Hair follicular keratinocyte (primary cell): ENCODE measurements around a stretch of chr15.

- RAMPAGE, long total RNA: no peak
Measured at GRCh38 chr15:93422411-93422856, 333.4 kb upstream of the RGMA start.

DNA sequence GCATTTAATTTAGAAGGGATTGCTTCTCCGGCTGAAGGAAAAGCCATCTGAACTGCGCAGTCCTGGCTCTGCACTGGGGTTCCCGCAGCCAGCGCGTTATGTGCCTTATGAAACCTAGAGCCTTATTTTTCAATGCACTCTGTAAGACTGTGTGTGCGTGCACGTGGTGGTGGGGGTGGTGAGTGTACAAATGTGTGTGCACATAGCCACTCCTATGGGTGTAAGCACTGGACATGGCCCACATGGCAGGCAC is 427.7 kb upstream of the MCTP2 start:
- RAMPAGE, long total RNA: no peak

DNA sequence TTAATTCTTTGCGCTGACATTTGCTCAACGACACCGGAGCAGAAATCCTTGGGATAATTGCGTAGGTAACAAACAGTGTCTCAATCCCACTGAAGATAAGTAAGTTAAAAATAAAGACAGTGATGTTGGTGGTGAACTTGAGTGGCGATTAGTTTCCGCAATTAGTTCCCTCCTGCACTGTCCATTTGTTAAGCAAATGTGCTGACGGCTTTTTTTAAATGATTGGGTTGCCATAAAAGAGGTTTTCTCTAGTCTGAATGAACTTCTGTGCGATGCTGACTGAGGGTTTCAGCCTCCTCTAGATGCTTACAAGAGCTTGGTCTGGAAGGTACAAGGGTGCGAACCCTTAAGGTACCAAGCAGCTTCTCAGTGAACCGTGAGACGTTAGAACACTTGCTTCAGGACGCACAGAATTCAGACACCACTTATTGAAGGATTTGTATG is 729 bp downstream of the MCTP2 start:
- RAMPAGE, long total RNA: no peak

- RAMPAGE, long total RNA: no peak
Measured at GRCh38 chr15:94234391-94234833, 3.1 kb downstream of the MCTP2 start.

DNA sequence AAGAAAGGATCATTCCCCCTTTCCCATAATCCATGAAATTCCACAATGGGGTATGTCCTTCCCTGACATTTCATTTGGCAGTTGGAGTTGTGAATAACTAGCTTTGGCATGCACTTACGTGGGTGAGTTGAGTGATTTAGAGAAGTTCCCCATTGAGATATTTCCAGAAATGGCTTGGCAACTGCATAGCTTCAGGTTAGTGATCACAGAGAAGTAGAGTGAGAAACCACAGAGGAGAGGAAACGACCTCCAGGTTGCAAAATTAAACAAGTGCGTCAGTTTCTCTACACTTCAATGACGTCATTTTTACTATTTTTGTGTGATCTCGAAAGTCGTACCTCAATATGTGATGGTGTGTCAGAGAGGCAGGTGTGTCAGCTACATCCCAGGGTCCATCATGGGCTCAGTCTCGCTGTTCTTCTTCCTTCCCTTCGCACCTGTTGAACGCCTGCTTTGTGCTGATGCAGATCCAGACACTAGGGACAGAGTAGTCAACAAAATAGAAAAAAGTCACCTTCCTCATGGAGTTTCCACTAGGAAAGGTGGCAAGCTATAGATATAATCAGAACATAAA is 75.4 kb downstream of the MCTP2 start:
- RAMPAGE, long total RNA: no peak

DNA sequence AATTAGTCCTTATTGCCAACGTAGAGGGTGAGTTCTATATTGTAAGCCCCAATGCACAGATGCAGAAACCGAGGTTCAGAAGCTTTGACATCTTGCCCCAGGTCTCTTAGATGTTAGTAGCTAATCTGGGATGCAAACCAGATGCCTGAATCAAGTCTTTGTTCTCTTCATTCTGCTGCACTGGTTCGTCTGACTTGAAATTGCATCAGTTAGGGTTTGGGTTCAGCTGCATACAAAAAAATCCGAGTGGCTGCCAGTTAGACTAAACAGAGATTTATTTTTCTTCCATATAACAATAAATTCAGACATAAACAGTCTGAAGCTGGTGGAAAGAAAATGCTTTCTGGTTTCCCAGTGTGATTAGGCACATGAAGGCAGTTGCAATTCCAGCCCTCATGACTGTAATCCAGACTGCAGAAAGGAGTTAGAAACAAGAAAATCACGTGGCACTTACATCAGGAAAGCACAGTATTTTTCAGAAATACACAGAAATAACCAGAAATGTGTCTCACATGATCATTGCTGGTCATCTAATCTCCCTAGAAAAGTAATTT is 930.7 kb downstream of the MCTP2 start:
- RAMPAGE, long total RNA: no peak

DNA sequence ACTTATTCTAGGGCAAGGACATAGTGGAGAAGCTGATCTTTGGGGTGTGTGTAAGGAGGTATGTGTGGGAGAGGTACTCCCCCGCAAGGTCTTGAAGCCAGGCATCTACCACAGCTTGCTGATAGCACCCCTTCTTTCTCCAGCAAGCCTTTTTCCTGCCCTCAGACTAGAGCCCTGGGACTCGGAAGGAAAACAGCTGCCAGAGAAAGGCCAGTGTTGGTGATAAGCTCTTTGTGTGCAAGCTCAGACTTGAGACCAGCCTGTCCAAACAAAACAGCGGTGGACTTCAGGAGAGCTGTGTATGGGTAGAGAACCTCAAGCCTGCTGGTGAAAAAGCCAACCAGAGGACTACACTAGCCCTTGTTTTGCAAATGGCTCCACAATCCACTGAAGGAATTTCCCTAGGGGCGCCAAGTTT is 1028.6 kb downstream of the MCTP2 start:
- RAMPAGE, long total RNA: no peak

- RAMPAGE, long total RNA: no peak
Measured at GRCh38 chr15:95278843-95279402, 1047.6 kb downstream of the MCTP2 start.

DNA sequence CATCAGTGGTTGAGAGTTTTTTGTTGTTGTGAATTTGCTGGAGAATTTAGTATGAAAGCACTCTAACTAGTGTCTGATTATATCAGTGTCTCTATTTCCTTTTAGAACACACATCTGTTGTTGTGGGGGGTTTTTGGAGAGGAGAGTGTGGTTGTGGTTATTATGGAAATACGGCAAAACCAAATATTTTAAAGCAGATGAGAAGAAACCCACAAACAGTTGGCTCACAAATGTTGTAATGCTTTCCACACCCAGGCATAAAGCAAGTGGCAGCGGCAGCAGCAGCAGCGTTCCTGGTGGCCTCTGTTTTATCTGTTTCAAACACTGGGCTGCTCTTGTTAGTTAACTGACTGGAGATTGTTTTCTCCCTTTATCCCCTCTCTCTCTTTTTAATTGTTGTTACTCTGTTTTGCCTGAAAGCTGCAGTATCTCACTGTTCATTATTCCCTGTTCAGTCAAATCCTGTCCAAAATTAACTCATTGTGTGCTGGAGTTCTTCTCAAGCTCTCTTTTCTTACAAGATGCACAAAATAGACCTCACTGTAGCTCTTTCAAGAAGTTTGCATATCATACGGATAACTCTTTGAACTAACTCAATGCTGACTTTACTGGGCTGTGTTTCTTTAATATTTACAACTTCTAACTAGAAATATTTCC is 1045.5 kb upstream of the NR2F2 start:
- RAMPAGE, long total RNA: no peak

GRCh38 chr15:95365509-95366597 is 964.6 kb upstream of the NR2F2 start:
- RAMPAGE, long total RNA: no peak

DNA sequence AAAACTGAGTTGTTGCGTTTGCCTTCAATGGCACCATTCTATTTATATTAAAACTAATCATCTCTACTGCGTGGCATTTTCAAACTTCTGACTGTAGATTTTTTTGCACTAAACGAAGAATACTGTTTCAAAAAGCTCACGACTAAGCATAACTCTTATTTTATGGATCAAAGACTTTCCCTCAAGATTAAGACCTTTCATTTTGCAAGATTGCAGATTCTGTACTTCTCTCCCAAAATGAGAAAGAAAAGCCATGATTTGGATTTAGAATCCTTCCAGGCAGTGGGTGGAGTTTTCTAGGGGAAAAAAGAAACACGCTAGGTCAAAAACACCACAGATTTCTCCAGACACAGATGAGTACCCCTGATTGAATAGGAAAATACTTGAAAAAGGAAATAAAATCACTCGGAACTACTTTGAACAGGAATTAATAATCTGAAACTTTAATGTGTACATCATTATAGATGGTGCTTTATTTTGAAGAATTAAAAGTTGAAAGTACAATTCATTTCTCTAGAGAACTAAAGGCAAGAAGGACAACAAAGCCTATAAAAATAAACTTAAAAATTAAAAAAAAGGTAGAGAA is 617.1 kb upstream of the NR2F2 start:
- RAMPAGE, long total RNA: no peak

DNA sequence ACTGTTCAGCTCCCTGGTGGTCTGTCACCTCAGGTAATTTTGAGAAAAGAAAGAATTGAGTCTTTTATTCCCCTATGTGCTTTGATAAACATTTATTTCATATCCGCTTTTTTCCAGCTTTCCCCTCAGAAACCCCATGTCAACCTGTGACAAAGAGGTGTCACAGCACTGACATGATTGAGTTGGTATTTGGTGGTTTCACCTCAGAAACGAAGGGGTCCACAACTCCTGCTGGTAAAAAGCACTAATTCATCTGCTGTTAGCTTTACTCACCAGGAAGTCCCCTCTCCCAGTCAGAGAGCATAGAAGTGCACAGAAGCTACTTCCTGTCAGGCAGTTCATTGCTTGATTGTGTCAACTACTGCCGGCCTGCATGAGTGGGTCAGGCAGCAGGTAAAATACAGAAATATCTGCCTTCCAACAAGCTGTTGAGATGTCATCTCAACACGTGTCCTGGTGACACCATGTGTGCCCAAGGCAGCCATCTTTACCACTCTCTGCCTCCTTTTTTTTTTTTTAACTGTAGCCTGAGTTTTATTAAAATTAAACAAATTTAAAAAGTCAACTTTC is 596.6 kb upstream of the NR2F2 start:
- RAMPAGE, long total RNA: no peak

DNA sequence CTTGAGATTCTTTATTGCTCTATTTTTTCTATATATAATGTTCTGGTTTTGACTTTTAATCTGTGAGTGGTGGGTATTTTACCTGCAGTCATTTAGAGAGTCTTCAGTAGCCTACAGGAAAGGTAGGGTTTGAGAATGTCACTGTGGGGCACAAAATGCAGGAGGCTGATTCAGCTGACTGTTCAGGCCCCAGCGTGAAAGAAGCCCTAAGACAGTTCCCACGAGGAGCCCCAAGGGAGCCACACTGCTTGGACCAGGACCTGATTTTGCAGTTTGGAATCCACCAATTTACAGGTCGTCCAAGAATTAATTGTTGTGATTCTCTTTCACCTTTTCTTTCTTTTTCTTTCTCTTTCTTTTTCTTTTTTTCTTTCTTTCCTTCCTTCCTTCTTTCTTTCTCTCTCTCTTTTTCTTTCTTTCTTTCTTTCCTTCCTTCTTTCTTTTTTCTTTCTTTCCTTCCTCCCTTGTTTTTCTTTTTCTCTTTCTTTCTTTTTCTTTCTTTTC is 483.7 kb upstream of the NR2F2 start:
- RAMPAGE, long total RNA: no peak

DNA sequence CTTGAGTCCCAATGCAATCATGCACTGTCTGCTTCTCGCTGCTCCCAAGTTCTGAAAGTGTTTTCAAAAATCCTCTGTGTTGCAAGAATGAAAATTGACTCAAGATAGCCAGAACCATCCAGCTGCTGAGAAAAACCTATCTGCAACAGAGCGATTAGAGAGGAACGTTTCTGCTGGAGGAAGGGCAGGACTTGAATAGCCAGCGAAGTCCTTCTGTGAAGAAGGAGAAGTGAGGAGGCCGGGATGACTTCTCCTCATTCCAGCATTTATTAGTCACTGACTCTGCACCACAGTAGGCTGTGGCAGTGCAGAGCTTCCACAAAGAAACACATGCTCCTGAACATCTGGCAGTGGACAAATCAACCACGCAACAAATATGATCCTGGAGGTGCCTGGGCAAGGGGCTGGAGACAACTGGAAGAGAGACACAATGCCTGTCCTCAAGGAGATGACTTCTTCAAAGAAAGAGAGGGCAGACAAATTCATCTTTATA is 358.2 kb upstream of the NR2F2 start:
- RAMPAGE, long total RNA: no peak

DNA sequence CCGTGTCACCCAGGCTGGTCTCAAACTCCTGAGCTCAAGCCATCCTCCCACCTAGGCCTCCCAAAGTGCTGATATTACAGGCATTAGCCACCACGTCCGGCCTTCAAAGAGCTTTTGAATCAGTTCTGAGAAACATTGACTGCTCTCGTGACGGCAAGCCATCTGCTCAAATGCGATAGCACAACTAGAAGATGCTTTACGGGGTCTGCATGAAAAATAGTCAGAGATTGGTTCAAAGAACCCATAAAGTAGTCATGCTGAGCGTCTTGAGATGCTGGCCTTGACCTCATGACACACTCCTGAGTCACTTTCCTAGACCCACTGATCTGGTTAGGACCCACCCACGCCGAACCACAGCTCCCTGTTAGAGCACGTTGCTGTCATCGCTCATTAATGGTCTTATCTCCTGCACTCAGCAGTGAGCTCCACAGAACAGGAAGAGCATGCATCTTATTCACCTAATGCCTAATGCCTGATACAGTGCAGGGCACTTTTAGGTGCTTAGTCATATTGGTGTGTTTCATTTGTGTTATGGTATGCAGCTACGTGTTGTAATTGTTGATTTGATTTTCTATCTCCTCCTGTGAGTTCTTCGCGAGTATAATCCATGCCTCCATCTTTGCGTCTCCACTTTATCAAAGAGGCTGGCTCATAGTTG is 56.8 kb upstream of the NR2F2 start:
- RAMPAGE, long total RNA: no peak

DNA sequence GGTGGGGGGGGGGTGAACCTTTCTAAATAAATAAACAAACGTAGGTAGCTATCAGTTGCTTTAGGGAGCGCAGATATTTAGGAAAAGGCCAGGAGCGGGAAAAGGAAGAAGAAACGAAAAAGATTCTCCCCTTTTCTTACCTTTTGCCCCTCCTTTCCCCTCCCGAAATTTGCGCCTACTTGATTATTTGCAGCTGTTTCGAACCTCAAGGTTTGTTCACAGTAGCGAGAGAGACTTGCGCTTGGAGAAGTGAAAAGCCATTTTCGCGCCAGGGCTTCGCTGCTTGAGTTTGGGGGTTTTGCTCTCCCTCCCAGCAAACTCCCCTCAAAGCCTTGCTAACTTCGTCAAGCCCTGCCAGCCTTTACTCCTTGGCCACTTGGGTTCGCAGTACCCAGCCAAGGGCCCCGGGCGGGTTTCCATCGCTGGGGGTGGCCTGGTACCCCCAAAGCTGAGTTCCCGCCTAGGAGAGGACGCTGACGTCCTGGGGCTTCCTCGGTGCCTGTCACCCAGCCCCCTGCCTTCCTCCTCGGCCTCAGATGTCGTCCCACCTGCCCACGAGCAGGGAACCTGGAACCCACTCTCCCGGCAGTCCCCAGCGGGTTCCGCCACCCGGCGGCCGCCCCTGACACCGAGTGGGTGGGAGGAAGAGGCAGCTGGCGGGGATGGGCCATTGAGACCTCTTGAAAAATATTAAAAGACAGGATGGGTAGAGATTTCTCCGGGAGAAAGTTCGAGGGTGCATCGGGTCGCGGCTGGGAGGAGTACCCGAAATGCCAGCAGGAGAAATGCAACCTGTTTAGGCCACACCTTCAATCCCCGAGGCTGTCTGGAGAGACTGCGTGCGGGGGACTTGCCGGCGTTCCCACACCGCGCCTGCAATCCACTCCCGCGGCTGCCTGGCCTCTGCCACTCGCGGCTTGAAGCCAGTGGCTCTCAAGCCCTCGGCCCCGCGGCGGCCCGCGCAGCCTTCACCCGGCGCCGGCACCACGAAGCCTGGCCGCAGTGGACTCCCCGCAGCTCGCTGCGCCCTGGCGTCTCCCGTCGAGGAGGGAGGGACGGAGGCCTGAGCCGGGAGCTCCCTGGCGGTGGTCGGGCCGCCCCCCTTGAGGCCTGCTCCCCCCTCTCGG is 8.9 kb upstream of the NR2F2 start:
- RAMPAGE, long total RNA: no peak

GRCh38 chr15:96322435-96323710 is 7.6 kb upstream of the NR2F2 start:
- RAMPAGE, long total RNA: no peak

- RAMPAGE, long total RNA: no peak
Measured at GRCh38 chr15:96338235-96338723, 7.8 kb downstream of the NR2F2 start.

DNA sequence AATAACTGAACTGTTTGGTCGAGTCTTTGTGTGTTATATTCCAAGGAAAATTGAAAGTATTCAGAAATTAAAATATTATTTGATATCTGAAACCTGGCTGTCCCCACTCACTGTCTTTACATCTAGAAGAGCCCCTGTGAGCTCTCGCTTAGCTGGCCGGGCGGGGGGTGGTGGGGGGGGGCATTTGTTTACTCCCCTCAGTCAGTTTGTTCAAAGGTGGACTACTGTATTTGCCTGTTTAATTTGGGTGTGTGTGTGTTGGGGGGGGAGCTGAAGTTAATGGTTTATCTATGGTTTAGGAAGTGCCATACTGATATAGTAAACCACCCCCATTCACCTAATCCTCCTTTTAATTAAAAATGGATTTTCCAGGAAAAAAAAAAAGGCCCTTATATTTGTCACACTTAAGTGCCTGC is 8.2 kb downstream of the NR2F2 start:
- RAMPAGE, long total RNA: no peak

GRCh38 chr15:96347980-96348365 is 17.5 kb downstream of the NR2F2 start:
- RAMPAGE, long total RNA: no peak